Epithelial cell of proximal tubule (primary cell): ENCODE results near the genes SERPINB12, SERPINB10, RTTN and SOCS6.

DNA sequence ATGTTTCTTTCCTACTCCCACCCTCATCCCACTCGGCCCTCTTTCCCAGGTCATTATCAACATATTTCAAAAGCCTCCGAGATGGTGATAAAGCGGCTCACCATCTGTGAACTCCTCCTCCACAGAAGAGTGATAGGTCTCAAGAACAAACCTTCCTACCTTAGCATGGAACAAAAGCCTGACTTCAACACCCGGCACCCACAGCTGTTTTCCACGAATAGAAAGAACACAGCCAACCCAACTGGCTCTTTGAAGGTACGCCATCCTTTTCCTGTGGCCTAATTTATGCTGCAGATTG is 28.8 kb downstream of the BCL2 start:
- RAMPAGE, long total RNA: no peak
- RRBS: no CpG with 5 or more reads among the region's 6 CpGs

DNA sequence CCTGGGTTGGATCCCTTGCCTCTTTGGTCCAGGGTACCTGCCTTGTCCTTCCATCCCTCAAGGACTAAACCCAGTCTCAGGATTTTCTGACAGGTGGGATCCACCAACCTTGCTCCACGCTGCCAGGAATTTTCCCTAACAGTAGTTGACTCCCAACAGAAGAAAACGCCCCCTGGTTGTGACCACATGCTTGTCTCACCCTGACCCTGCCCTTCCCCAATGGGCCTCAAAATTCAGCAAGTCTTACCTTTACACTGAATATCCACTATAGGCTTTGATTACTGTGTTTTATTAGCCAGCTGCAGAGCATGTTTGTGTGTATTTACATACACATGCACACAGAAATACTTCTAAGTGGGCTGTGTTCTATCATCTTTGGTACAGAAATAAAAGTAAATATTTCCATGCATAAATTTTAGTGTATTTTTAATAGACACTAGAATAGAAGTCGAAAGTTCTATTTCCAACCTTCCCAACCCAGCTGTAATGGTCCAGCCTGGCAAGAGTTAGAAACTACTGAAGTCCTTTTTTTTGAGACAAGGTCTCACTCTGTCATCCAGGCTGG is 23.7 kb downstream of the BCL2 start:
- RAMPAGE, long total RNA: no peak
- RRBS: no CpG with 5 or more reads among the region's 3 CpGs

- RAMPAGE, long total RNA: no peak
- RRBS: no CpG with 5 or more reads among the region's 7 CpGs
Observed at GRCh38 chr18:63416696-63417315, 5.5 kb downstream of the VPS4B start.

GRCh38 chr18:63542261-63542674 is at the start of gene SERPINB12:
SERPINB12 (plus strand) TSS chr18:63542369.
- RAMPAGE, long total RNA: no peak
- RRBS: no CpG with 5 or more reads among the region's 1 CpG

GRCh38 chr18:63907821-63908052 is at the start of gene SERPINB10:
SERPINB10 (plus strand) TSS chr18:63907958.
- RAMPAGE, long total RNA: no peak

GRCh38 chr18:64276565-64277176 is 306.8 kb downstream of the SERPINB8 start:
- RAMPAGE, long total RNA: no peak
- RRBS: no CpG with 5 or more reads among the region's 5 CpGs

DNA sequence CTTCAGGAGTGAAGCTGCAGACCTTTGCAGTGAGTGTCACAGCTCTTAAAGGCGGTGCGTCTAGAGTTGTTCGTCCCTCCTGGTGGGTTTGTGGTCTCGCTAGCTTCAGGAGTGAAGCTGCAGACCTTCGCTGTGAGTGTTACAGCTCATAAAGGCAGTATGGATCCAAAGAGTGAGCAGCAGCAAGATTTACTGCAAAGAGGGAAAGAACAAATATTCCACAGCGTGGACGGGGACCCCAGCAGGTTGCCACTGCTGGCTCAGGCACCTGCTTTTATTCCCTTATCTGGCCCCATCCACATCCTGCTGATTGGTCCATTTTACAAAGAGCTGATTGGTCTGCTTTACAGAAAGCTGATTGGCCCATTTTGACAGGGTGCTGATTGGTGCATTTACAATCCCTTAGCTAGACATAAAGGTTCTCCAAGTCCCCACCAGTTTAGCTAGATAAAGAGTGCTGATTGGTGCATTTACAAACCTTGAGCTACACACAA is 254.3 kb downstream of the CDH7 start:
- RAMPAGE, long total RNA: no peak
- RRBS: no CpG with 5 or more reads among the region's 7 CpGs

GRCh38 chr18:66599351-66599836 is 4.5 kb downstream of the CDH19 start:
- RAMPAGE, long total RNA: no peak
- RRBS: no CpG with 5 or more reads among the region's 2 CpGs

- RAMPAGE, long total RNA: no peak
- RRBS: no CpG with 5 or more reads among the region's 6 CpGs
Observed at GRCh38 chr18:67077194-67077579, 439.3 kb downstream of the DSEL start.

- RAMPAGE, long total RNA: no peak
- RRBS: no CpG with 5 or more reads among the region's 15 CpGs
Observed at GRCh38 chr18:67215014-67215724, 301.4 kb downstream of the DSEL start.

GRCh38 chr18:67620861-67621879 is 104.7 kb upstream of the DSEL start:
- RAMPAGE, long total RNA: no peak
- RRBS: no CpG with 5 or more reads among the region's 4 CpGs

GRCh38 chr18:67628679-67629079 is 112.2 kb upstream of the DSEL start:
- RAMPAGE, long total RNA: no peak
- RRBS: no CpG with 5 or more reads among the region's 7 CpGs

DNA sequence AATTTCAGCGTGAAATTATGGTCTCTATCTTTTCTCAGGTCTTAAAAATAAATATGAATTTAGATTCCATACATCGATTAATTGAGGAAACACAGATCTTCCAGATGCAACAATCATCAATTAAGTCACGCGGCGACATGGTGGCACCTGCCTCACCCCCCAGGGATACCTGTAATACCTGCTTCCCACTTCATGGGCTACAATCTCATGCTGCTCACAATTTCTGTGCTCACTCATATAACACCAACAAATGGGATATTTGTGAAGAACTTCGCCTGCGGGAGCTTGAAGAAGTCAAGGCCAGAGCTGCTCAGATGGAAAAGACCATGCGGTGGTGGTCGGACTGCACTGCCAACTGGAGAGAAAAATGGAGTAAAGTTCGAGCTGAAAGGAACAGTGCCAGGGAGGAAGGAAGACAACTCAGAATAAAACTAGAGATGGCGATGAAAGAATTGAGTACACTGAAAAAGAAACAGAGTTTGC is 38.9 kb downstream of the CCDC102B start:
- RAMPAGE, long total RNA: no peak
- RRBS: no CpG with 5 or more reads among the region's 11 CpGs

DNA sequence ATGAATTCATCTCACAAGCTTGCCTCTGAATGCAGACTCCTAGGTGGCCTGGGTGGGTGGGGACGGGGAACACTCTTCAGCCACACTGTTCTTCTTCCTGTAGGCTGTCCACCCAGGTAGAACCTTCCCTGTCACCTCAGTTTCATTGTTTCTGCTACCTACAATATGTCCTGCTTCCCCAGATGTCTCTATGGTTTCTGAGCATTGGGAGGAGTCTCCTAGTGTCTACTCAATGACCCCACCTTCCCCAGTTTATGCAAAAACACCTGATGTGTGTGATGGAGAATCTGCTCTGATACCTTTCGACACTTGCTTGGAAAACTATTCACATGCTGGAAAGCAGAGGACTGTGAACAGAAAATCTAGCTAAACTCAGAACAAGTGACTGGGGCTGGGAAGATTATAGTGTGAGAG is 7.4 kb upstream of the CD226 start:
- RAMPAGE, long total RNA: no peak
- RRBS: no CpG with 5 or more reads among the region's 2 CpGs

GRCh38 chr18:70205442-70206448 is at the start of gene RTTN:
RTTN (minus strand) TSS chr18:70205687.
- RAMPAGE, long total RNA: no peak
- RRBS: under 1% methylated on average over 8 of the region's 80 CpGs

DNA sequence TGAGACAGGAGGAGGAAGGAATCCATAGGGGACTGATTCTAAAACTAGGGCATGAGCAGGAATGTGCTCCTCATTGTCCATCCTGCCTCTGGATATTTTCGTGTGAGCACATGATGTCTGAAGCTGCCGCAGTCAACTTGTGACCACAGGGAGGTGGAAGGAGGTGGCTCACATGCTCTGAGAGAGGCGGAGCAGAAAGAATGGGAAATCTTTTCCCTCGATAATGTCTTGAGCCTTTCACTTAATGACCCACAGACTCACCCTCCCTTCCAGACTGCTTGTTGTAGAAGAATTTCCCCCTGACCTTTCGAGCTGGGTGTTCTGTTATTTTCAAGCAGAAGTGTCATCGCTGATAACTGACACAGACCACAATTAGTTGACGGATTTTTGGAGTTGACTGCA is 29.1 kb upstream of the RTTN start:
- RAMPAGE, long total RNA: no peak
- RRBS: no CpG with 5 or more reads among the region's 7 CpGs

GRCh38 chr18:70285410-70285793 is 3.4 kb upstream of the SOCS6 start:
- RAMPAGE, long total RNA: no peak
- RRBS: no CpG with 5 or more reads among the region's 1 CpG

DNA sequence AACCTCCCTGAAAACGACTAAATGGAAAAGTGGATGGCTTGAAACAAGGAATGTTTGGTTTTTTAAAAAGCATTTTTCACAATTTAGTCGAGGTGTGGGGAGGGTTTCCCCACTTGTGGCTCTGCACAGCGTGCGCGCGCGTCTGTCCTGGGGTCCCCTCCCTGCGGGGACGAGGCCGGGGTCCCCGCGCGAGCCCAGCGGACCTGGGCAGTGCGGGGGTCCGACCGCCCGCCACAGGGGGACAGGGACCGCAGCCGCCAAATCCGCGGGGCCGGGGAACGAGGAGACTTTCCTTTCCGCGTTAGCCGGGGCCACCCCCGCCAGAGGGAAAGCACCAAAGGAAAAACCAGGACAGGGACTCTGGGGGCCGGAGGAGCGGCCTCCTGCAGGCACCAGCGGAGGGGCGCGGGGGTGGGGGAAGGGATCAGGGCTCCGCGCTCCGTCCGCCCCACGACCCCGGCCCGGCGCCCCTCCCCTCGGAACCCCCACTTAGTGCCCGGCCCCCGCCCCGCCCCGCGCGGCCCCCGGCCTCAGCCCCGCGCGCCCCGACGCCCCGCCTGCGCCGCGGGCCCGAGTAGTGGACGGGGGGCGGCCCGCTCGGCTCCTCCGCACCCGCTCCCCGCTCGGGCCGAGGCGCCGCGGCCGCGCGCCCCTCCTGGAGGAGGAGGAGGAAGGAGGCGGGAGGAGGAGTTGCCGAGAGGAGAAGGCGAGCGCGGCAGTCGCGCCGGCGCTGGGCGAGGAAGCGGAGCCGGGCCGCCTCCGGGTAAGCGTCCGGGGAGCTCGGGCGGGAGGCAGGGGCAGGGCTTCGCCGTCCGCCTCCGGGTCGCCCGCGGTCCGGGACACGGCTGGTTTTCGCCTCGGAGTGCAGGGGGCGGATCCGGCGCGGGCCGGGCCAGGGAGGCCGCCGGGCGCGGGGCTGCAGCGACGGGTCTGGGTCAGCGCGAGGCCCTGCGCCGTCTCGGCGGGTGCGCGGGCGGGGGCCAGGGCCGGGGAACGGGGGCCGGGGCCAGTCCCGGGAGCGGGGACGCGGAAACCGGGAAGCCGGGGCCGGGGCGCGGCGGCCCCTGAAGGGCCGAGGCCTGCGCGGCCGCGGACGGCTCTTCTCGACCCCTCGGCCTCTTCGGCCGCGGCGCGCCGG is at the start of gene SOCS6:
SOCS6 (plus strand) TSS at position 718 of the 1,138 bp plus-strand sequence.
- RAMPAGE, long total RNA: no peak
- RRBS: 1% methylated on average over 64 of the region's 150 CpGs

DNA sequence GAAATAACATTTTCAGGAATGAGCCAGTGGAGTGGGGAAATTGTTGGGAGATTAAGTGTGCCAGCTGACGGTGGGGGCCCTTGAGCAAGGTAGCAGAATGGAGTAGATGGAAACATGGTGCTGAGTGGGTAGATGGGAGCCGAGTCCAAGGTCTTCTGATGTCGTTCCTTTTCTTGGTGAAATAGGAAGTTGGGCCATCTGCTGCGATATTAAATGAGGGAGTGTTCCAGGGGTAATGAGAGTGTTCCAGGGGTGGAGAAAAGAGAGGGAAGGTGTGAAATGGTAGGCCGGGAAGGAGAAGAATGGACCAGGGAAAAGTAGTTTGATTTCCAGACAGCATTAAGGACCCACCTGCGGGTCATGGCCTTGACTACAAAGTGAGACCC is 13.2 kb downstream of the SOCS6 start:
- RAMPAGE, long total RNA: no peak
- RRBS: no CpG with 5 or more reads among the region's 6 CpGs

GRCh38 chr18:70429128-70429336 is 140.2 kb downstream of the SOCS6 start:
- RAMPAGE, long total RNA: no peak
- RRBS: no CpG with 5 or more reads among the region's 3 CpGs